Fibroblast of villous mesenchyme (primary cell): Measurements from ENCODE around the genes SCGN and H2BC1.

DNA sequence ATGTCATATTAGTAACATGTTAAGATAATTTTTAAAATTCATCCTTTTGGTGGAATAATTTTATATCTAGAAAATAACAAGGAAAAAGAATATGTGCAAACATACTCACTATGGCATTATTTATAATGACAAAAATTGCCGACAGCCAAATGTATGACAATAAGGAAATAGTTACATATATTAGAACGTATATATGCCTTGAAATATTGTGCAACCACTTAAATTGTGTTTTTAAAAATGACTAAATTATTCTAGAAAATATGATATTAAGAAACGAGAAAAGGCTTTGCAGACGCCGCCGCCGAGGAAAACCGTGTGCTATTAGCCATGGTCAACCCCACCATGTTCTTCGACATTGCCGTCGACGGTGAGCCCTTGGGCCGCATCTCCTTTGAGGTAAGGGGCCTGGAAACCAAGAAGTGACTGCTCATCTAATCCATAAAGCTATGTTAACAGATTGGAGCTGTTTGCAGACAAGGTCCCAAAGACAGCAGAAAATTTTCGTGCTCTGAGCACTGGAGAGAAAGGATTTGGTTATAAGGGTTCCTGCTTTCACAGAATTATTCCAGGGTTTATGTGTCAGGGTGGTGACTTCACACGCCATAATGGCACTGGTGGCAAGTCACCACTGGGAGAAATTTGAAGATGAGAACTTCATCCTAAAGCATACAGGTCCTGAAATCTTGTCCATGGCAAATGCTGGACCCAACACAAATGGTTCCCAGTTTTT lies 40.5 kb upstream of the RIPOR2 start:
- CAGE, long polyA plus RNA, result no peak

- CAGE, long polyA plus RNA, result no peak
These were observed 99.5 kb upstream of the RIPOR2 start for GRCh38 chr6:25035190-25035778.

DNA sequence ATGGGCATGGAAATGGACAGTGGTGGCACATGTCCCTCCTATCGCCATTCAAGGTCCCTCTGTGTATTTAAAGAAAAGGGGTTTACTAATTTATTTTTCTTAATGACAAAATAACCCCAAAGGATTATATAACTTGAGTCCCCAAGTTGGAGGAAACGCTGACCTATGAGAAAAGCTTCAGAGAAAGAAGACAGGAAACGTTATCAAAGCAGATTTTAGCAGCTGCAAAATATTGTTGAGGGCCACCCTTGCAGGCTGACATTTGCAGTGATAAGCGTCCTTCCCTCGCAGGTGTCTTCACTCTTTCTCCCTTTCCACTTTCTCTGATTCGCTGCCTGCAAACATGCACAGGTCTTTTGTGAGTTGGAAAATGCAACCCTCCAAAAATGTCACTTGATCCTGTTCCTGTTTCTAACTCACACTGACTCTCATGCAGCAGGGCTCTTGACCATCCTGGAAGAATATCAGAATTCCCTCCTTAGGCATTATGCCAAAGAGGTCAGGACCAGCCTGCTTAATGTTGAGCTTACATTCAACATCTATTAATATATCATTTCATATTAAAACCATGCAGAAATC lies 103.3 kb upstream of the RIPOR2 start:
- CAGE, long polyA plus RNA, result no peak

- CAGE, long polyA plus RNA, result no peak
These were observed 118.2 kb upstream of the RIPOR2 start for GRCh38 chr6:25053673-25054554.

DNA sequence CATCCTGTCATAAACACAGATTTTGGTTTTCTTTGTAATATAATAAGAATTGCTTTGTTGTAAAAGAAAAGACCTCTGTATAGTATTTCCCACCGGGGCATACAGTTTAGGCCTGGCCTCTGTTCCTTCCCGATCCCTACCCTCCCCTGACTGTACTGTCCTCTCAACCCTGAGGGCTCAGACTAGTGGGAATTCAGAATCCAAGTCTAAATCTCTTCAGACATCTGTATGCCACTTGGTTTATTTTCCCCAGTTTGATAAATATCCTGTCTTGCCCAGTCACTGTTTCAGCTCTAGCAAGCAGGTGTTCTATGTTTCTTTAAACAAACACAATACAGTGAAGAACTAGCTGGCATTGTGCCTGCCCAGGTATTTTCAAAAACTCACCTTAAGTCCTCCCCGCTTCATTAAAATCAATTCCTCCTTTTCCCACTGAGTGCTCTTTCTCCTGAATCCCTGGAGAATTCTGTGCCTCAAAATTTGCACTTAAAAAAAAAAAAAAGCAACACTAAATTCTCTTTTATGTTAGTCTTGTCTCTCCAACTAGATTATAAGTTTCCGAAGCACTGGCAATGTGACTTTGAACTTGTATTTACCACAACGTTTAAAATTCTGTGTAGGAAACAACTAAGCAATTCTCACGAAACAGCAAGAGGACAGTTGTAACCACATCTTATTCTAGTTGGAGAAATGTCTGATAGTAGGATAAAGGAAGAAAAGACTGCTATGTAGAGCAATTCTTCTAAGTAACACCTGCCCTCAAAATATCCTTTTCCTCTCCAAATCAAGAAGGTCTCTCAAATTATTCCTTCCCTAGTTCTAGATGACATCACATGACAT lies 112.0 kb upstream of the CARMIL1 start:
- CAGE, long polyA plus RNA, result no peak

- CAGE, long polyA plus RNA, result no peak
These were observed 60.9 kb upstream of the CARMIL1 start for GRCh38 chr6:25218126-25218854.

- CAGE, long polyA plus RNA, result no peak
These were observed 90.3 kb downstream of the CARMIL1 start for GRCh38 chr6:25369107-25370267.

DNA sequence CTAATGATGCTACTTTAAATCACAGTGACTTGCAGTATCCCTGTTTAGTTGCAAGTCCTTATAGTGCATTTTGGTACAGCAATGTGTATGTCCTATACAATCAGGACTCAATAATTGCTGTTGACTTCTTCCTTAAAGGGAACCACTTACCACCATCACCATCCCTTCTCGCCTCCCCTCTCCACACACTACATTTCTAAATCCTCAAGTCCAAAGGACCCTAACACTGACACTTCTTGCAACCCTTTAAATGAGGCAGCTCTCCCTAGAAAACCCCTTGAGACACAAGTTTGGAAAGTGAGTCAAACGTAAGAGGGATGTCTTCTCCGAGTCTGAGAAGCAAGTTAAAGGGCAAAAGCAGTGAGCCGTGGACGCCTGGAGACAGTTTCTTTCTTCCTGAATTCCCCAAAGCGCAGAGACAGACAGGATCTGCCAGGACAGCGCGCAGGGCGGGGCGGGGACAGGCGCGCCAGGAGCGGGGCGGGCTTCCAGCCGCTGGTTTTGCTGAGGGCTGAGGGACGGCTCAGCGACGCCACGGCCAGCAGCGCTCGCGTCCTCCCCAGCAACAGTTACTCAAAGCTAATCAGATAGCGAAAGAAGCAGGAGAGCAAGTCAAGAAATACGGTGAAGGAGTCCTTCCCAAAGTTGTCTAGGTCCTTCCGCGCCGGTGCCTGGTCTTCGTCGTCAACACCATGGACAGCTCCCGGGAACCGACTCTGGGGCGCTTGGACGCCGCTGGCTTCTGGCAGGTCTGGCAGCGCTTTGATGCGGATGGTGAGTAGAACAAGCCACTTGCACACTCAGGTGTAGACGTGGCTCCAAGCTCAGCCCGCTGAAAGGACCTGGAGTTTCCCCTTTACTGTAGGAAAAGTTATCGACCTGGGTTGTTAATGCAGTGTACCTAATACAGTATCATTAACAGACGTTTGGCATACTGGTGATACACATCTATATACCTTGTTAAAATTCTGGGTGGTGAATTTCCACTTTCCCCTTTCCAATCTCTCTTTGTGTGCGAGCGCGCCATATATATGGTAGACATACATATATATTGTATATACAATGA lies at the start of gene SCGN:
TSS of gene SCGN (plus strand) at position 504 of the 1,066 bp plus-strand sequence.
- CAGE, long polyA plus RNA, result no peak

GRCh38 chr6:25726719-25727139 lies at the start of gene H2BC1:
Gene H2BC1 (plus strand): TSS chr6:25726777.
- CAGE, long polyA plus RNA, result no peak

- CAGE, long polyA plus RNA, result no peak
These were observed 3.4 kb downstream of the SLC17A4 start for GRCh38 chr6:25757977-25758345.

- CAGE, long polyA plus RNA, result no peak
These were observed 3.6 kb upstream of the SLC17A1 start for GRCh38 chr6:25835404-25835970.

GRCh38 chr6:25900304-25900747 lies 26.3 kb upstream of the SLC17A3 start:
- CAGE, long polyA plus RNA, result no peak

DNA sequence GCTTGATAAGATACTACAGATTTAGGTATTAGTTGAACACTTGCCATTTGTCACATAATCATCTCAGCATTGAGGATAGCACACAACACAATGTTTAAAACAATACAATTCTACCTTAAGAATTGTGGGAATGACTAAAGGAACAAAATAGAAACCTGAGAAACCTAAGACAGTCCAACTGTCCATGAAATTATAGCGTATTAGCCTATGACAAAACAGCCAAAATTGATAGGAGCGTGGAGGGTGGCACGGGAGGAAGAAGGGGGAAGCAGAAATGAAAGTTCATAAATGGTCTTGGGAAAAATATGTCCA lies 2.2 kb downstream of the H1-2 start:
- CAGE, long polyA plus RNA, result no peak

DNA sequence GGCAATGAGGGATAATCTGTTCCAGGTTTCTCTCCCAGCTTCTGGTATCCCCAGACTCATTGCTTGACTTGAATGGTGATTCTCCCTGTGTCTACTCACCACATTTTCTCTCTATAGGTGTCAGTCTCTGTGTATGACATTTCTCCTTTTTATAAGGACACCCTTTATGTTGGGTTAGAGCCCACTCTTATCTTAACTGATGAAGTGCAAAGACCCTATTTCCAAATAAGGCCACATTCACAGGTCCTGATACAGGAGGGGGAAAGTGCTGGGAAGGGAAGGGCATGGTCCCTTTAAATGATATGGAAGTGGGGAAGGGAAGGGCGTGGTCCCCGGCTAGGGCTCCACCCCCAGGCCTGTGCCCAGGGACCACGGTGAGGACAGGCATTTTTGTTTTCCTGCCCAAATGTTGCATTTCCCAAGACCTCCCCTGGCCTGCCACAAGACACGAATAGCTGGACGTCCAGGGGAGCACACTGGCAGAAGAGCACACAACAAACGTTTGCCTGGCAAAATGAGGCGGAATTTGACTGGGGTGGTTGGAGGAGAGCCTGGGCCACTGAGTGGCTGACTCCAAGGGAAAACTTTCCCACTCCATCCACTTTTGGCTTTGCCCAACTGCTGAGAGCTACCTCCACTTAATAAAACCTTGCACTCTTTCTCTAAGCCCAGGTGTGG lies 14.8 kb upstream of the H1-2 start:
- CAGE, long polyA plus RNA, result no peak

GRCh38 chr6:26128358-26128998 lies 4.5 kb downstream of the H2AC6 start:
- CAGE, long polyA plus RNA, result no peak

DNA sequence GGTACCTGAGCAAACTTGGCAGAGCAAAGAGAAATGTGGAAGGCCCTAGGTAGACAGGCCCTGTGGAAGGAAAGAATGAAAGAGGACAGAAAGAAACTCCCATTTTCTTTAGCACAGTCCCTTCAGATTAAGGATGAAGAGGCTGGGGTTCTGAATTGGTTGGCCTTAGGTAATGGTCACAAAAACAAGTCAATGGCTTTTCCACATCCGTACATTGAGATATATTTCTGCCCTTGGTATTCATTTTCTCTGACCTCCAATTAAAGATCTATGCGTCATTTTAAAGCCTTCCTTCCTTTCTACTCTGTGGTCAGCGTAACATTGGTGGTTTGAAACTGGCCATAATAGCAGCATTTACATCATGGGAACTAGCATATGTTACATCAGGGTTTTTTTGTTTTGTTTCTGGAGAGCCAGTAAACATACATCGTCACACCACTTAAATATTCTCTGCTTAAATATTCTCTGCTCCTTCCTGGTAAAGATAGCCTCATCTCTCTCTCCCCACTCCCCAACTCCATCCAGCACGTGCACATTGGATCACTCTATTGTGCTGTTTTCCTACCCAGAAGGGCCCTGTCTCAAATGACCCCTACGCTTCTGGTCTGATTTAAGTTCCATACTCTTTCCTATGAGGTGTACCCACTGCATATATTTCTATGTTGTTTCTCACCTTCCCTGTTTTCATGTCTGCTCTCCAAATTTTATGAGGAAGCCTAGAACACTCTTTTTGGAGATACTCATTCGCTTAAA lies 15.4 kb upstream of the H1-4 start:
- CAGE, long polyA plus RNA, result no peak

DNA sequence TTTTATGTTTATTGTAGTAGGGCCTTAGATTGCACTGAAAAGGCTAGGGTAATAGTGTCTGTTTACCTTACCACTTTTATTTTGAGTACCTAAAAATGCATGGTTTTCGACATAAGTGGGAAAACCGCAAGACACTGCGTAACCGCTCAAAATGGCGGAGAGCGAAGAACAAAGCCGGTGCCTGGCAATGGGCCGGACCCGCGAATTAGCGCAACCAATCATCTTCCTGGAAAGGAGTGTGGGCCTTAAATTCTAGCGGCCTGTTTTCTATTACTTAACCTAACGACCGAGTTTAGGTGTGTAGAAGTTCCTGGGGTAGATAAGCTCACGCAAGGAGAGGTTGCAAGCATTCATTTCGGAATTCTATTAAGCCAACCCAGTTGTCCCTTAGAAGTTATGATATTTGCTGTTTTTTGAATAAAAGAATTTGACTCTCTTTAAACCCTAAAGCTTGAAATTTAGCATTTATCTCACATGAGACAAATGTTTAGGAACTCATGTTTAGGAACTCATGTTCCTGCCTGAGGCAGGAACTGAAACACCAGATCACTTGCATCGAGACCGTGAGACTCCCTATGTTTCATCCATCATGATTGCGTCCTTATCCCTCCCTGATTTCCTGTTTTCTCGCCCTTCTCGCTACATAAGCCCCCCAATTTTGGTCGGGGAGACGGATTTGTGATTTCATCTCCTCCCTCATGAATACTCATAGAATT lies 931 bp downstream of the H4C5 start:
- CAGE, long polyA plus RNA, result no peak

DNA sequence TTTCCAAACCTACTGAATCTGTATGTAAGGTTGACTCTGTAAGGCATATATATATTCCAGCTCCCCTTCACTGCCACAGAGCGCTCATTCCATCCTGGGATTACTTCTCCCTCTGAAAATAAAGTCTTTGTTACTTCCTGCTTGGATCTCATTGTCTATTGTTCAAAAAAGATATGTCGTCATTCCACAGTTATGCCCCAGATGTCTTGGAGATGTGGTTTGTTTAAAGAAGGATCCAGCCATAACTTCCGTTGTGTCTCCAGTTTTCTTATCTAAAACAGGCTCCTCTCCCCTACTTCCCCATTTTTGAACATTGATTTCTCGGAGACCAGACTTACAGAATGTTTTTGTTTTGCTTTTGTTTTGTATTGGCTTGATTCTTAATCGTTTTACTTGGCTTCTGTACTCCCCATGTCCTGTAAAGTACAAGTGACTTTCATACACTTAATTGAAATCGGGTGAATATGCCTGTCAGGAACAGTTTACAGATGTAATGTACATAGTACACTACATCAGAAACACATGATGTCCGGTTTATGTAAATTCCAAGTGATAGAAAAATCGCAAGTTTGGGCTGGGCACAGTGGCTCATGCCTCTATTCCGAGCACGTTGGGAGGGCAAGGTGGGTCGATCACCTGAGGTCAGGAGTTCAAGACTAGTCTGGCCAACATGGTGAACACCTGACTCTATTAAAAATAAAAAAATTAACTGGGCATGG lies 1.6 kb downstream of the H4C5 start:
- CAGE, long polyA plus RNA, result no peak

DNA sequence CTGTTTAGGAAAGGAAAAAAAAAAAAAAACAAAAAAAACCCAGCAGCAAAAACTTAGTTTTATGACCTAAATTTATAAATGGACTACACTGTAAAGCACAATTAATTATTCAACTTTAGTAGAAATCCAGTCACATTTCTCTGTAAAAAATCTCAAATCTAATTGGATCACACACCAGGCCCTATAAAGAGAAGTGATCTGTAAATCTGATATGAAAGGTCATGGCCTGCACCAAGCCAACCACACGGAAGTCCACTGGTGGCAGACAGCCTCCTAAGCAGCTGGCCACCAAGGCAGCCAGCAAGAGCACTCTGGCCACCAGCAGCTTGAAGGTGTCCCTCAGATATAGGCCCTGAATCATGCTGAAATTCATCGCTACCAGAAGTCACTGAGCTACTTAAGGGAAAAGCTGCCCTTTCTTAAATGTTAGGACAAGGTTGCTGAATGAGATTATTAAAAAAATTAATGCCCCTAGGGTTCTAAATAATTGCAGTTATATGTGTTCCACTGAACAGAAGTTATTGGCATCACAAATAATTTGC lies 2.2 kb downstream of the H2AC8 start:
- CAGE, long polyA plus RNA, result no peak

DNA sequence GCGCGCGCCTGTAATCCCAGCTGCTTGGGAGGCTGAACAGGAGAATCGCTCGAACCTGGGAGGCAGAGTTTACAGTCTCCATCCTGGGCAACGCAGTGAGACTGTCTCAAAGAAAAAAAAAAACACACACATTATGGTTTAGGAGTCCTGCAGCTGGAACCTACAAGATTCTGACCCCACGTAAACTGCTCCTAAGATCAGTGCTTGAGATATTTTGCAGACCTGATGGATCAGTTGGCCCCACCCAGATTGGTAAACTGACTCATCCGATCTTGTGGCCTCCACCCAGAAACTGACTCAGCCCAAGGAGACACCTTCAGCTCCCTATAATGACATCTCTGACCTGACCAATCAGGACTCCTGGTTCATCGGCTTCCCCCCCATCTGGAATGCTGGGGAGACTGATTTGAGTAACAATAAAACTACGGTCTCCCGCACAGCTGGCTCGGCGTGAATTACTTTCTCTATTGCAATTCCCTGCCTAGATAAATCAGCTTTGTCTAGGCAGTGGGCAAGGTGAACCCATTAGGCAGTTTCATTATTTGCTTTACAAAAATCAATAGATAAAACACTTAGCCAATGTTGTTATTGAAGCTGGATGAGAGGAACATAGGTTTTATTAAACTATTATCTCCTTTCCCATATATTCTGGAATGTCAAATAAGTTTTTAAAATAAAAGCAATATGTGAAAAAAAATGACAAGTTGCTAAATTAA lies 2.2 kb downstream of the H3C8 start:
- CAGE, long polyA plus RNA, result no peak